ENCODE measurements around a stretch of chr13.

- RRBS = no CpG with 5 or more reads among the region's 6 CpGs
Measured at GRCh38 chr13:110045777-110046484, 259.5 kb upstream of the IRS2 start.

DNA sequence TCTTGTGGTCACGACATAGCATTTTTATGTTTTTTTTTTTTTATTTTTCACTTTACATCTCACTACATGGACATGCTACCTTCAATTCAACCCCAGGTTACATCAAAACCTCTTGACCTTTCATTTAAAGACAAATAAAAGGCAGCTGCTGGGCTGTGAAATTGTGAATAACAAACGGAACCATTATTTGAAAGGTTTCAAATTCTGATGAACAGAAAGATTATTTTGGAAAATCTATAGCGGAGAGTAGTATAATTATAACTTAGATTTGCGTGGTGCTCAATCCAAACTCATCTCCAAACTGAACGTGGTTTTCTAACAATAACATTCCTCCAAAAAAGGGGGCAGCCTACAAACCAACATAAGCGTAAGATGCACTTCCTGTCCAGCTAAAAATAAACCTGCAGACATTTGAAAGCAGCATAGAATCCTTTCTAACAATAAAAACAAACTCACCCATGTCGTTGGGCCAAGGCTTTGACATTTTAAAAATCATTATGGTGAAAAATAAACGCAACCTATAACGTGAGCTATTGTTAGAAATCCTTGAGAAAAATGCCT lies 178.5 kb downstream of the COL4A1 start:
- RRBS = no CpG with 5 or more reads among the region's 9 CpGs

- RRBS = no CpG with 5 or more reads among the region's 23 CpGs
Measured at GRCh38 chr13:110129002-110129592, 177.9 kb downstream of the COL4A1 start.

DNA sequence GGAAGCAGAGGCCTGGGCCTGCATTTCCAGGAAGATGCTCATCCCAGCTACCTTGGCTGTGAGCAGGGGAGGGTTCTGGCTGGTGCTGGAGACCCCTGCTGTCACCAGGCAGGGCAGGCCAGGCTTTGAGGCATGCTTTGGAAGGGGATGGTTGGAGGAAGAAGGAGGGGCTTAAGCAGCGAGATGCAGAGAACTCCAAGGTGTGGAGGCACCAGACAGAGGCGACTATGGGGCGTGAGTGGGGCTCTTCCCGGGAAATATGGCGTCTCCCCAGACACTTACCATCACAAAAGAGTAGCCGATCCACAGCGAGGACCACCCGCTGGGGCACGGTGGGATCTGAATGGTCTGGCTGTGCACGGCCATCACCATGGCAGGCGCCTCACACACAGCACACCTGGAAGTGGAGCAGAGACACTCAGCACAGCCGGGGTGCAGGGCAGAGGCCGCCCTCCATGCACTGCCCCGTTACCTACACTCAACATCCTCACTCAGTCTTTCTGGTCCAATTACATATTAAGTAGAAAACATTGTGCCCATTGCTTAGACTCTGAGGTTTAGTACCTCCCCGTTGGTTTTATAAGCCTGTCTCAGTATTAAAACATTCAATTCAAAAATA lies 151.8 kb downstream of the COL4A1 start:
- RRBS = no CpG with 5 or more reads among the region's 15 CpGs

DNA sequence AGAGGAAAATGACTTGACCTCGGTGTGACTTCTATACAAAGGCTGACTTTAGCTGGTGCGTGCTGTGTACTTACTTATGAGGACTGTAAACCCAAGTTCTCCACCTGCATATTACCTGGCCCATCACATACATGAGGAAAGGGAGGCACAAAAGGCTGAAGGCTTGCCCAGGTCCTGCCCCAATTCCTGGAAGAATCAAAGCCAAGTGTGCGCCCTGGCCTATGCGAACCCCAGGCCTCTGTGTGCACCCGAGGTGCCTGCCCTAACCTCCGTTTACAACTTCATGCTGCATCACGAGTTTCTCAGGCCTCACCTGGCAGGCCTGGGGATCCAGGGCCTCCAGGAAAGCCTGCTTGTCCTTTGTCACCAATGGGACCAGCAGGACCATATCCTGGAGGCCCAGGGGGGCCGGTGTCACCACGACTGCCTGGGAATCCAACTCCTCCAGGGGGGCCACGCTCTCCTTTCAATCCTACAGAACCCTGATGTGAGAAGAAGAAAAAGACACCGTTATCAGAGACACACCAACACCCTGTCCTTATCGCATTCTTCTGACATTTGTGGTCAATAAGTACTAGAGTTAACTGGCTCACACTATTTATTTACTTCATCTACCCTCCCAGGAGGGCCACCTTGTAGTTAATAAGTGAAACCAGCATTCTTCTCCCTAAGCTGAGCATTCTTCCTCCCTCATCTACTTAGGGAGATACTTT lies 120.7 kb downstream of the COL4A1 start:
- RRBS = no CpG with 5 or more reads among the region's 12 CpGs

GRCh38 chr13:110242432-110243063 lies 64.4 kb downstream of the COL4A1 start:
- RRBS = no CpG with 5 or more reads among the region's 6 CpGs

- RRBS = no CpG with 5 or more reads among the region's 12 CpGs
Measured at GRCh38 chr13:110266836-110267460, 40.0 kb downstream of the COL4A1 start.

DNA sequence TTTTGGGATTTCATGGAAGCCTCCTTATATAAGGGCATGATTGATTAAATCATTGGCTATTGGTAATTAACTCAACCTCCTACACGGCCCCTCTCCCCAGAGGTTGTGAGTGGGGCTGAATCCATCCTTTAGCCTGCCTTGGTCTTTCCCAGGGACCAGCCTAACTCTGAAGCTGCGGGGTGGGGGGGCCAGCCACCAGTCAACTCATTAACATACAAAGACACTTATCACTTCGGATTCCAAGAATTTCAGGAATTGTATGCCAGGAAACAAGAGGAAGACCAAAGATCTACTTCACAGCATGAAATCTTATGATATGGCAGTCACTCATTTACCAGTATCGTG lies 9.9 kb downstream of the COL4A1 start:
- RRBS = no CpG with 5 or more reads among the region's 4 CpGs

- RRBS = no CpG with 5 or more reads among the region's 12 CpGs
Measured at GRCh38 chr13:110306313-110306571, 715 bp downstream of the COL4A1 start.

GRCh38 chr13:110308302-110308876 lies 1.3 kb downstream of the COL4A2 start:
- RRBS = 2% methylated on average over 6 of the region's 31 CpGs

DNA sequence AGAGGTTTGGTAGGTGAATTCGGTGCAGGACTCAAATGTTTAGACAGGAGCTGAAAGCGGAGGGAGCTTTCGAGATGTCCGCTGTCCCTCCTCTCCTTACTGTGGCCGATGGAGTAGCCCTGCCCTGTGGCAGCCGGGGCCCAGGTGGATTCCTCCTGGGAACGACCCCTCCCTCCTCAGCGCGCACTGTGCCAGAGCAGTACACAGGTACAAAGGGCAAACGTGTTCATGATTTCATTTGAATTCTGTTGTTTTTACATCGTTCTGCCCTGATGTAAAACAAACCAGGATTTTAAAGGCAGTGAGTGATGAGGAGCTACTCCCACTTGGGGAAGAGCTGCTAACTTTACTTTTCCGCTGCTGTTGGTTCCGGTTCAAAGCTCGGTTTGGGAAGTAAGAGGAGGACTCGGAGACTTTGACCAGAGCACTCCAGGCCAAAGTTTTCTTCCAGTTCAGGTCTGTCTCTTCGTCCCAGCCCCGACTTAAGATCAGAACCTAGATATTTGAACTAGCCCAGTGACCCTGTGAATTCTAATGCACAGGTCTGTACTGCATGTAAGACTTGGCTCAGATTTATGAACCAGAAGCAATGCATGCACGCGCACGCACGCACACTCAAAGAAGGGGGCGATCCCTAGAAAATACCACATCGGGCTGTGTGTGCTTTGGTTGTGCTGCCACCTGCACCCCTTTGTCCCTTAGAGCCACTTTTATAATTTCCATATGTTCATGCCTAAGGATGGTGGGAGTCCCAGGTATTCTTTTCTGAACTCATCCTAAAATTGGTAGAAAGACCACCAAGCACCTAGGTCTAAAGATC lies 2.0 kb downstream of the COL4A2 start:
- RRBS = no CpG with 5 or more reads among the region's 23 CpGs

- RRBS = no CpG with 5 or more reads among the region's 7 CpGs
Measured at GRCh38 chr13:110316794-110317448, 9.8 kb downstream of the COL4A2 start.

DNA sequence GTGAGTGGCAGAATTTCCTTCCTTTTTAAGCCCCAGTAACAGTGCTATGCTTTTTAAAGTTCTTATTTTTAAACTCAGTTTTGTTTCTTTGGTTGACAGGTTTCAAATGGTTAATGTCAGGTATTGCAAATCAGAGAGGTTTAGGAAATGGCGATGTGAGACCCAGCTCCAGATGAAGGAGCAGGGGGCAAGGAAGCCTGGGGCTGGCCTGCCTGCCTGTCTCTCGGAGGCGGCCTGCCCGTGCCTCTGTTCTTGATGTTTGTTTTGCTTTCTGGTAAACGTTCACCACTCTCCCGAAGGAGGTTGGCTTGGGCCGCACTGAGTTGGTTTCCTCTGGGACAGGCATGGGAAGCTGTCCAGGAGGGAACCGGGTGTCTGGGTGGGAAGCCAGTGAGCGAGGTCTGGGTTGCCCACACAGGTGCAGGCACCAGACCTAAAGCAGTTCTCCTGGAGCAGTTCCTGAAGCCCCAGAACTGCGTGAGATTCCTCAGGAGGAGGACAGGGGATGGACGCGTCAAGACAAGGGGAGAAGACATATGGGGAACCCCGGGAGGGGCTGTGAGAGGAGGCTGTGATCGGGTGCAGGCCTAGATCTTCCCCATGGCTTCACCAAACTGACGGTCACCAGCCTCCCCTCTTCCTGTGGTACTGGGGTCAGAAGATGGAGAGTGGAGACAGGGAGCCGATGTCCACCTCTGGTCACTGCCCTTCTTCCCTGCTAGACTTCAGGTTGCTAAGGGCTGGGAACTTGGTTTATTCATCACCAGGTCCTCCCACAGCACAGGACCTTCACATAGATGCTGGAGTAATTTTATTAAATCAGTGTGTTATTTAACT lies 15.1 kb downstream of the COL4A2 start:
- RRBS = no CpG with 5 or more reads among the region's 16 CpGs

DNA sequence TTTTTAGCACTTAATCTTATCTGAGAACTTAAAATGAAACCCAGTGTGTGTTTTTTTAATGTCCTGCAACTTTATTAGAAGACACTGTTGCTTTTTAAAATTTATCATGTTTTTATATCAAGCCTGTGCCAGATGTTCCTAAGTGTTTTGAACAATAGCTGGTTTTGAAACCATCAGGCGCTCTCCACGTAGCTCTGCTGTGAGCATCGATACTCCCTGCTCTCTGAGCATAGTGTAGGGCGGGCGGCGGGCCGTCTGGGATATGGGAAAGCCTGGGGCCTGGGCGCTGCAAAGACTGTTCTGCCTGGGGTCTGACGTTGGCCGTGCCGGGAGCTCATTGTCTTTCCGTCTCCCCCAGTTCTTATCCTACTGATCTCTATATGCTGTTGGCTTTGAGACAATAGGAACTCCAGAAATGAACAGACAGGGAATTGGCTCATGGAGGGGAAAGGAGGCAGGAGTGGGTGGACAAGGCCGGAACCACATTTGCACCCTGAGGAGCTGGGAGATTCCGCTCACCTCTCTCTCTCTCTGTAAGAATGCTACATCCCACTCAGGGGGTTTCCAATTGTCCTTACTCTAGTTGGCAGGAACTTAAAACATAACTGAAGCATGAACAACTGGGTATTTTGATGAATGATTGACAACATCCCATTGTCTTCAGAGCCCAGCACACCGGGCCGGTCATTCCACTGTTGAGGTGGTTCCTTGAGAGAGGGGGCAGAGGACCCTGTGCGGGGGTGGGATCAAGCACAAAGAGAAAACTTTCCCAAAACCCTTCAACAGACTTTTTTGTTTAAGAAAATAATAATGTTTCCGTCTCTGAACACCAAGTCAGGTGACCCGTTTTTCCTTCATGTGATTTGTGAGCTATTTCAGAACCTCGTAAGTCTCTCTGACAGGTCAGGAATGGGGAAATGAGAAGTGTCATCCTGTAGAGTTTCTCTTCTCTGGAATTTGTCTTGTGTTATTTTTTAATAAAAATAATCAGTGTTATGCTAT lies 64.7 kb downstream of the COL4A2 start:
- RRBS = no CpG with 5 or more reads among the region's 20 CpGs

DNA sequence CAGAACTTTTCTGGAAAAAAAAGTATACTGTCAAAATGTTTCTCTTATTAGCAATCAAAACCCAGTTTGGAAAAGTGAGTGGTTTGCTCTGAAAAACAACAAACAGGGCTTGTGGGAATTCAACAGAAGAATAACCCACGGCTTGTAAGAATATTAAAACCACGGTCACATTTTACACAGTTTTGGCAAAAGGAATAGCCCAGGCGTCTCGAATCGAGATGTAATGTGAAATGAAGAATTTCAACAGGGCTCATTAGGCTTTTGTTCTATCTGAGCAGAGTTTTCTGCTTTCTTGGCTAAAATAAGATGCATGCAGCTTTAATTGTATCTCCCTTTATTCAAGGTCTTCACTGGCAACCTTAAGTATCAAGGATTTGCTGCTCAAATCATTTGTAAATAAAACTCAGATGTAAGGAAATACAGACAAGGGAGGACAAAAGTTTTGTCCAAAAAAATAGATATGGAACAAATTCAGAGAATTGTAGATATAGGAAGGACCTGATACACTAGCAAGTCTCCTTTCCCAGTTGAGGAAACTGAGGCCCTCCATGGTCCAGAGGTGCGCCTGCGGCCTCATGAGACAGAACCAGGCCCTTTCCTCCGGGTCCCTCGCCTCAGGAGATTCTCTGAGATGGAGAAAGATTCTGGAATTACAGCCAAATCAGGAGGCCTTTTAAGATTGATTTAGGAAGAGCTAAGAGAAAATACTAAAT lies 71.0 kb downstream of the COL4A2 start:
- RRBS = no CpG with 5 or more reads among the region's 9 CpGs

GRCh38 chr13:110404353-110404818 lies 97.3 kb downstream of the COL4A2 start:
- RRBS = no CpG with 5 or more reads among the region's 5 CpGs

DNA sequence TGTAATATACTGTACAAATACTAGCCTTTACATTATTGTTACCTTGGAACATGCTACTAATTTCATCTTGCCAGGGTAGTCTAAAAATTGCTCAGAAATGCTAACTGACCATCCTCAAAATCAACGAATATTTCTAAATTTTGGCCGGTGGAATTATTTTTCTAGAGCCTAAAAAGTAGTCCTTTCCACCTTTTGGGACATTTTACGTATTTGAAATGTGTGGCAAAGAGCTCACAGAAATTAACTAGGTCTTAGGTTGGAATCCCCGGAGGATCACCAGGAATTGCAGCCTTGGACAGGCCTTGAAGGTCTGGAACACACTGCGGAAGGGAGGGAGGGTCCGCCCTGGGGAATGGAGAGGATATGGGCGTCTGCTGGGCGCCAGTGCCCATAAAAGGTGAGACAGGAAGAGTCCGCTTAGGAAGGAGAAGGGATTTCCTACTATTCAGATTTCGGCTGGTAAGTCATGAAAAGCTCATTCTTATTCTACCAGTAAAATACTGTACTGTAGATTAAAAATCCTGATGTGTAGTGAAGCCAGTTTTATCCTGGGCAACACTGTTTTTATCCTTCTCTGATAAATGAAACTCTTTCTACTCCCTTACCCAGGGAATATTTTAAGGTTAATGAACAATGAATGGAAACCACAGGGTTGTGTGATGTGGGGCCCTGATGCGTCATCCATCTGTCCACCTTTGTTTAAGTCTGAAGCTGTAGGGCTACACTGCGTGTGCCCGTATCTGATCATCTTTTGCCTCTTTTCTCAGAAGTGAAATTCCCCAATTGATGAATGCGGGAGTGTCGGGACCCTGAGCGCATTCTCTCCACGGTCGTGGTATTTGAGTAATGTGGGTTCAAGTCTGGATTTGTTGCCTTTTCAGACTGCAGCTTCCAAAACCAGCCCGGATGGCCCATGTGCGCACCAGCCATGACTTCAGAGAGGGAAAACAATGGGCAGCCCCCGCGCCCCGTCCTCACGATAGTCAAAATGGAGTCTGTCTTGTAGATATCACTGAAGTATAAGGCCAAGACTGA lies 112.0 kb downstream of the COL4A2 start:
- RRBS = 67% methylated on average over 2 of the region's 24 CpGs

- RRBS = no CpG with 5 or more reads among the region's 14 CpGs
Measured at GRCh38 chr13:110518416-110518941, 43.0 kb downstream of the RAB20 start.

GRCh38 chr13:110519221-110519420 lies 42.4 kb downstream of the RAB20 start:
- RRBS = no CpG with 5 or more reads among the region's 7 CpGs

- RRBS = no CpG with 5 or more reads among the region's 14 CpGs
Measured at GRCh38 chr13:110544611-110545271, 16.8 kb downstream of the RAB20 start.

Data from zone of skin (tissue), 1 donor.